MCF 10A (cell line): Measurements from ENCODE around the genes RALGAPB and ACTR5.

GRCh38 chr20:38091374-38092402 lies 58.1 kb downstream of the RPRD1B start:
- PRO-cap, result no peak
- RRBS, result no CpG with 5 or more reads among the region's 8 CpGs

DNA sequence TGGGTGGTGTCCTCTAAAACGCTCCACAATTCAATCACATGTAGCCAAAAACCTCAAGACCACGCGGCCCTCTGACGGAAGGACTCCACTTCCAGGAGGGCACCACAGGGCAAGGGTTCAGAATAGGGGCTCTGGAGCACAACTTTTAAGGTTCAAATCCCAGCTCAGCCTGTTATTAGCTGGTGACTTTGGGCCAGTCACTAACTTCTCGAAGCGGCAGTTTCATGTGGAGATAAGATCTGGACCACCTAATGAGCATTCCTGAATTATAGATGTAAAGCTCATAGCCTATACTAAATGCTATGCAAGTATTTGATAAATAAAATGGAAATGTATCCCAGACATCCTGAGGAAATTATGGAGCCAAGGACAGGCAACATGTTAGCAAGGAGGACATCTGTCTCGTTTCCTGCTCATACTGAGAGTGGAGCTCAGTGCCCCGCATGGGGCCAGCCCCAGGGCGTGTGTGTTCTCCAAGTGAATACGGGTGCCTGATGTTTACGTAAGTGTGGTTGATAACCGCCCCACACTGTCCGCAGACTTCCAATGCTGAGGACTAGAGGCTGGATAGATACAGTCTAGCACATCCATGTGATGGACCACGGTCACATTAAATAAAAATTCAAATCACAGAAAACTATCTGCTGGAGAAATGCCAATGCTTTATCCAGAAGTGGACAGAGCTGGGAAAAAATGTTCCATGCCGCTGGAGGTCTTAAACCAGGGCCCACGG lies 25.2 kb downstream of the TGM2 start:
- PRO-cap, result no peak
- RRBS, result no CpG with 5 or more reads among the region's 16 CpGs

DNA sequence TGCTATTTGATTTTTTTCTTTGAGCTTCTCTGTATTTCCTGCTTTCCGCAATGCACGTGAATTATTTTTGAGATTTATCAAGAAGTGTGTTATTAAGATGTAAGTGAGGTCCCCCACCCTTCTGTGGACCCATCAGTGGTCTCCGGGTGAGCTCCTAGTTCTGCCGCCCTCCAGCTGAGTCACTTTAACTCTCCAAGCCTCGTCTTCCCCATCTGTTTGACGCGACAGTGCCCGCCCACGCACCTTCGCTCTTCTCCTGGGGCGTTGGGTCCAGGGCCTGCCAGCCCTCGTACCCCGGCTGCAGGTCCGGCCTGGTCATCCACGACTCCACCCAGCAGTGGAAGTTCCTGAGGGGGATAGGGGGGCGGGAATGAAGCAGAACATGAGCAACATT lies 24.0 kb downstream of the TGM2 start:
- PRO-cap, result no peak
- RRBS, result no CpG with 5 or more reads among the region's 16 CpGs

DNA sequence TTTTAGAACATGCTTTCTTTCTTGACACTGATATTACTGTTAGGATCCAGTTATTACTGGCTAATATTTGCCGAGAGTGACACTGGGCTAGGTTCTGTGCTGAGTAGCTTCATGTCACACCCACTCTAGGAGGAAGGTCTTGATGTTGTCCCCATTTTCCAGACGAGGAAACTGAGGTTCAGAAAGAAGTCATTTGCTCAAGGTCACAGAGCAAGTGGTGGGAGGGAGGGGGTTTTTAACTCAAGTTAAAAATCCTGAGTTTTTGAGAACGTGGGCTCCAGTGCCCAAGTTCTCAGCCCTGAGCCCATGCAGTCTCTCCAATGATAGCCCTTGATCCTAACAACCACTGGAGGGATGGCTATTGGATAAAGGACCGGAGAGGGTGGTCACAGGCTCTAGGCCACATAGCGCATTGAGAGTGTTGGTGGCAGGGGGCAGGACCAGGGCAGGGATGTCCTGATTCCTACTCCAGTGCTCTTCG lies 18.8 kb downstream of the TGM2 start:
- PRO-cap, result no peak
- RRBS, result no CpG with 5 or more reads among the region's 6 CpGs

DNA sequence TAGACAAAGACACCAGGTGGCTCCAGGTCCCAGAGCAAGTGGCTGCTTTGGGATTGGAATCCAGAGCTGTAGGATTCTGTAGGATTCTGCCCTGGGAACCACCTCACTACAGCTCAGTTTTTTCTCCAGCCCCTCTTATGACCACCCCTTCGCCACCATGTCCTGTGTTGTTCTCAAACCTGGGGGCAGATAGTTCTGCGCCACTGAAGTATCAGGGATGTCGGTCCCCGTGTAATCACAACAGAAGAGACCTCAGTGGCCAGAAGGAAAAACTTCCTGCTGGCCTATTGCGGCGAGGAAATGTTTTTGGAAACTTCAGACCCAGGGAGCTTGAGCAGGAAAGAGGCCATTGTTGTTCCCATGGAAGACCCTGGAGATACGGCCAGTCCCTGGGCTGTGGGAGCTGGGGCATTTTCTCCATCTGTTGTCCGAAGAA lies 1.6 kb downstream of the TGM2 start:
- PRO-cap, result no peak
- RRBS, result no CpG with 5 or more reads among the region's 8 CpGs

DNA sequence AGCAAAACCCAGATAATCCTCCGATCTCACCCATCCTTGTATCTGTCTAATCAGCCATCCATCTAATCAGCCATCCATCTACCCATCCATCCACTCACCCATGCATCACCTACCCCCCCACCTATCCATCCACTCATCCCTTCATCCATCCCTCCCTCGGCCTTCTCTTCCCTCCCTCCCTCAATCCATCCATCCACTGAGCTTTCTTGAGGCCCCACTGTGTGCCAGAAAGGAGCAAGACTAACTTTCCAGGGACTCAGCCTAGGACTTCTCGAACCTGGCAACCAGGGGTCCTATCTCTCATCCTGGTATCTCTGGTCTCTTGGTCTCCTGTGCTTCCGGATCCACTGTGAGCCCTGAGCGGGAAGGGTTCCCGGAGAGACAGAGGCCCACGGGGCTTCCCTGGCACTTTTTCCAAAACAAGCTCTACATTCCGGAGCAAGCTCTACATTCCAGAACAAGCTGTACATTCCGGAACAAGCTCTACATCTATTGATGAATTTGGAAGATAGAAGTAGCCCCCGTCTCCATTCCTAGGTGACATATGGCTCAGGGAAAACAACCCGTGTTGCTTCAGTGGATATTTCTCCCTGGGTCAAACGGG lies 1.2 kb upstream of the TGM2 start:
- PRO-cap, result no peak
- RRBS, result 78% methylated on average over 3 of the region's 12 CpGs

GRCh38 chr20:38191141-38191329 lies 26.0 kb upstream of the TGM2 start:
- PRO-cap, result no peak
- RRBS, result no CpG with 5 or more reads among the region's 1 CpG

- PRO-cap, result no peak
- RRBS, result no CpG with 5 or more reads among the region's 7 CpGs
Measured at GRCh38 chr20:38201314-38201628, 36.2 kb upstream of the TGM2 start.

- PRO-cap, result no peak
- RRBS, result no CpG with 5 or more reads among the region's 6 CpGs
Measured at GRCh38 chr20:38255211-38255823, 5.2 kb downstream of the KIAA1755 start.

DNA sequence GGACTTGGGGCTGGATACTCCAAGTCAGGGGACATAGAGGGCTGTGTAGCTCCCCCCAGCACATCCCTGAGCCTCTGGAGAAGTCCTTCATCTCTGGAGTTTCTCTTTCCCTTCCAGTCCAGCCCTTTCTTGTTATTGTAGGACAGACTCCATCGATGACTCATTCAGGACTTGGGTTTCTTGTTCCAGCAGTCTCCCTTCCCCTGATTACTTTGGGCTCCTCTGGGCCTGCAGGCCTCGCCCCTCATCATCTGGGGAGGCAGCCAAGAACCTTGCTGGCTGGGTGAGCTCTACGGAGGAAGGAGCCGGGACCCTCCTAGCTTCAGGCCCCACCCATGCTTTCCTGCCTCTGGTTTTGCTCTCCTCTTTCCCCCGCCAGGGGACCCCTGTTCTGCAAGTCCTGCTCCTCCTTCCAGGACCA lies 10.6 kb upstream of the KIAA1755 start:
- PRO-cap, result no peak
- RRBS, result no CpG with 5 or more reads among the region's 5 CpGs

- PRO-cap, result no peak
- RRBS, result no CpG with 5 or more reads among the region's 9 CpGs
Measured at GRCh38 chr20:38353116-38353852, 7.0 kb downstream of the LBP start.

DNA sequence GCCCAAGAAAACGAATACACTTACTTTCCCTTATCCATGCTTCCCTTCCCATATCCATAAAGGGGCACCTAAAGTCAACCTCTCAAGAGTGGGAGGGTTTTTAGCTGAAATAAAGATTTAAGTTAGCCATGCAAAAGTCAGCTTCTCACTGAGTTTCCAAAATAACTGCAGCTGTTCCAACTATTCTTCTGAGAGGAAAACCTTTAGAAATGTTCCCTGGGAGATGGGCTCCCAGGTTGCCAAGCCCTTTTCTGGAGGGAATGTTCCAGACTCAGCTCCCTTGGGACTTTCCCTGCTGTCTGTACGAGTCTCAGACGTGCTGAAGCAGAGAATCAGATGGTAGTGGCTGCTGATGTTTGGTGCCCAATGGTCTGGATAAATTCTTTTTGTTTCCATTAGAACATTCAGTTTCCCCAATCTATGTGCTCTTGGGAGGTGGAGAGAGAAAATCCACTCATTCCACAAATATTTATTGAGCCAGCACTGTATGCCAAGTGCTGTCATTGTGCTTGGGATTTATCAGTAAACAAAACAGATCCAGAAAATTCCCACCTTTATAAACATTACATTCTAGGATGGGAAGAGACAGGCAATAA lies 48.8 kb downstream of the LBP start:
- PRO-cap, result no peak
- RRBS, result no CpG with 5 or more reads among the region's 3 CpGs

- PRO-cap, result no peak
- RRBS, result no CpG with 5 or more reads among the region's 2 CpGs
Measured at GRCh38 chr20:38460231-38460593, 12.4 kb upstream of the RALGAPB start.

- PRO-cap, result bidirectional peak, plus-strand start at chr20:38472821, minus-strand start at chr20:38472648; bidirectional peak, plus-strand start at chr20:38473121, minus-strand start at chr20:38473046
- RRBS, result 2% methylated on average over 41 of the region's 95 CpGs
Measured at GRCh38 chr20:38472329-38473679, at the start of gene RALGAPB. Gene RALGAPB, plus strand, starts transcription at chr20:38472843.

- PRO-cap, result bidirectional peak, plus-strand start at chr20:38748460, minus-strand start at chr20:38748404
- RRBS, result 2% methylated on average over 2 of the region's 81 CpGs
Measured at GRCh38 chr20:38747816-38748578, at the start of gene ACTR5. Gene ACTR5, plus strand, starts transcription at chr20:38748460.

DNA sequence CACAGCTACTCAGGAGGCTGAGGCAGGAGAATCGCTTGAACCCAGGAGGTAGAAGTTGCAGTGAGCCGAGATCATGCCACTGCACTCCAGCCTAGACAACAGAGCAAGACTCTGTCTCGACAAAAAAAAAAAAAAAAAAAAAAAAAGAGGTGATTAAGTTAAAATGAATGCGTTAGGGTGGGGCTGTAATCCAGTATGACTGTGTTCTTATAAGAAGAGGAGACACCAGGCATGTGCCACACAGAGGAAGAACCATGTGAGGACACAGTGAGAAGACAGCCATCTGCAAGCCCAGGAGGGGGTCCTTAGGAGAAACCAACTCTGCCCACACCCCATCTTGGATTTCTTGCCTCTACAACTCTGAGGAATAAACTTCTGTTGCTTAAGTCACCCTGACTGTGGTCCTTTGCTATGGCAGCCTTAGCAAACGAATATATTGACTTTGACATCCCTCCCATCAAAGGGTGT lies 16.0 kb upstream of the PPP1R16B start:
- PRO-cap, result bidirectional peak, plus-strand start at position 239 of the sequence, minus-strand start at position 91 of the sequence
- RRBS, result no CpG with 5 or more reads among the region's 5 CpGs

GRCh38 chr20:38840022-38841341 lies 35.0 kb downstream of the PPP1R16B start:
- PRO-cap, result no peak
- RRBS, result no CpG with 5 or more reads among the region's 20 CpGs

DNA sequence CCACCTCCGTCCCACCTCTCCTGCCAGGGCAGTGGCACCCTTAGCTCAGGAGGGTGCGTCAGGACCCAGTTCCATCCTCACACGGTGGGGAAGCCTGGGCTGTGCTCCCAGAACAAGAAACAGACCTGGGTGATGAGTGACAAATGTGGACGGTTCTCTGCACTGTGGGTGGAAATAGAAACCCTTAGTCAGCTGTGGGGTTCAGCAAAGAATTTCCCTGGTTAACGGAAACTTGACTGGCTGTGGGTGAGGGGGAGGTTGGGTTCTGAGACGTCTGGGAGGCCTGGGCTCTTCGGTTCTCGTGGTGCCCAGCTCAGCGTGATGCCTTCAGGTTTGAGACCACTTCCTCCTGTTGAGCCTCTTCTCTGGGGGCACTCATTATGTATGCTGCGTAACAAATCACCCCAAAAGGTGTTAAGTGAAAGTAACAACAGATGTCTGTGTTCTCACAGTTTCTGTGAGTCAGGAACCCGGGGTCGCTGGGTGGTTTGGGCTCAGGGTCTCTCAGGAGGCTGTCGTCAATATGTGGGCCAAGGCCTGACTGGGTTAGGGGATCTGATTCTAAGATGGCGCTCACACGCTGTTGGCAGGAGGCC lies 53.1 kb upstream of the FAM83D start:
- PRO-cap, result no peak
- RRBS, result no CpG with 5 or more reads among the region's 15 CpGs

DNA sequence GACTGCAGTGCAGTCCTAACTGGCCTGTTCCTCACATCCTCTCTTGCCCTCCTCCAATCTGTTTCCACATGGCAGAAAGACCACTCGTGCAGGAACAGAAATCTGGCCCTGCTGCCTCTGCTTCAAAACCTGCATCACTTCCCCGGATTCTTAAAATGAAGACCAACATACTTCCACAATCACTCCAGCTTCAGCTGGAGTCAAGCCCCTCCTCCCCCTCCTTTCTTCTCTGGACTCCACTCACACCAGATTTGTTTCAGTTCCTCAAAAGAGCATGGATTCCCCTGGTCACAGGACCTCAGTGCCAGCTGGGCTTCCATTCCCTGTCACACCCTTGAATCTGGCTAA lies 802.3 kb downstream of the MAFB start:
- PRO-cap, result no peak
- RRBS, result no CpG with 5 or more reads among the region's 2 CpGs

- PRO-cap, result no peak
Measured at GRCh38 chr20:40006169-40006592, 682.9 kb downstream of the MAFB start.